ENCODE measurements around a stretch of chr11.

- PRO-cap = no peak
These were observed 12.2 kb upstream of the NAT10 start for GRCh38 chr11:34093101-34093809.

- PRO-cap = no peak
These were observed 55.2 kb downstream of the NAT10 start for GRCh38 chr11:34160576-34161178.

GRCh38 chr11:34186136-34186939 lies 80.9 kb downstream of the NAT10 start:
- PRO-cap = no peak

DNA sequence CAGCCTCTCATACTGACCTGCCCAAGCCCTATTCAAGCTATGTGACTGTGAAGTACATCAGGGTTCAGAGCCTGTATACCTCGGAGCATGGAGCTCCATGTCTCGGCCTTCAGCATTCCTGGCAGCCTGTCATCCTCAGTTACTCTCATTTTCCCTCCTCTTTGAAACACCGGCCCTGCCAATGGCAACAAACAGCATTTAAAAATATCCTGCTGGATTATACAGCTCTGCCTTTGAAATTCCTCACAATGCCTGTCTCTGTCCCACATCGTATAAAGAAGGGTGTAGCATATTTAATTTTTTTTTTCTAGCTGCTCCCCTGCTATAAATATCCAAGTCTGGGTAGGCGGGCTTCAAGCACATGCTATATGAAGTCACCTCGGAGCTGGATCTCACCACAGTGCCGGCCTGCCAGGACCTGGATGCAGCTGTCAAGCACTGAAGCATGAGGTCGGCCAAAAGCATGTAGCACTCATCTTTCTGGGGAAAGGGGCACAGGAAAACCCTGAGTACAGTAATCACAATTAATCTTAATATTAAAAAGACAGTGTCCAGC lies 11.8 kb downstream of the ABTB2 start:
- PRO-cap = no peak

DNA sequence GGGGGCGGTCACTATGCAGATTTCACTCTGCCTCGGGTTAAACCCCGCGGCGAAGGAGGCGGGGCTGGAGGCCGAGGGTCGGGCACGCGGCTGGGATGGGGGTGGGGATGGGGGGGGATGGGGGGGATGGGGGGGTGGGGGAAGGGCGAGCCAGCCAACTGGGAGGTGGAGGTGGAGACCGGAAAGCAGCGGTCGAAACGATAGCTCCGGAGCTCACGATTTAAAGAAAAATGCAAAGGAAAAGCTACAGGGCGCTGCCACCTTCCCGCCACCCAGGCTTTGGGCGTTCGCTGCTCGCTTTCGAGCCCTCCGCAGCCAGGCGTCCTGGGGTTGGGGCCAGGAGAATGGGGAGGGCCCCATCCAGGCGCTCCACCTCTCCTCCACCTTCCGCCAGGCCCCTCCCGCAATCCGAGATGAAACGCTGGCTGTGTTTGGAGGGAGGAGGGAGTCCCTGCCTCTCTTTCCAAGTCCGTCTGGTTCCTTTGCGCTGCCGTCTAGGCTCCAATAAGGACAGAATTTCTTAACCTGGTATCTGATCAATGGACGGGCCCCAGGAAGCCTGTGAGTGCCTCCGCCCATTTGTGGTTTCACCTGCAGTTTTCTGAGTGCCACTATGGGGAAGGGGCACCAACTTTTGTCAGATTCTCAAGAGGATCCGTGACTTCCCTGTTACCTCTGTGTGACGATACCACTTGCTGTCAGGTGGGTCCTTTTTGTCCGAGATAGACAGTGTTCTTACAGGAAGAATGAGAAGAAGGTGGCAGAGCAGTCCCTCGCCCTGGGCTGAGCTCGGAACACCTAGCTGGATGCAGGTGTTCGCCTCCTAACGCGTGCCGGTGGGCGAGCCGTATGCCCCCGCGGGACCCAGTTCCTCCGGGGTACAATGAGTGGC lies 561 bp upstream of the ABTB2 start:
- PRO-cap = no peak

DNA sequence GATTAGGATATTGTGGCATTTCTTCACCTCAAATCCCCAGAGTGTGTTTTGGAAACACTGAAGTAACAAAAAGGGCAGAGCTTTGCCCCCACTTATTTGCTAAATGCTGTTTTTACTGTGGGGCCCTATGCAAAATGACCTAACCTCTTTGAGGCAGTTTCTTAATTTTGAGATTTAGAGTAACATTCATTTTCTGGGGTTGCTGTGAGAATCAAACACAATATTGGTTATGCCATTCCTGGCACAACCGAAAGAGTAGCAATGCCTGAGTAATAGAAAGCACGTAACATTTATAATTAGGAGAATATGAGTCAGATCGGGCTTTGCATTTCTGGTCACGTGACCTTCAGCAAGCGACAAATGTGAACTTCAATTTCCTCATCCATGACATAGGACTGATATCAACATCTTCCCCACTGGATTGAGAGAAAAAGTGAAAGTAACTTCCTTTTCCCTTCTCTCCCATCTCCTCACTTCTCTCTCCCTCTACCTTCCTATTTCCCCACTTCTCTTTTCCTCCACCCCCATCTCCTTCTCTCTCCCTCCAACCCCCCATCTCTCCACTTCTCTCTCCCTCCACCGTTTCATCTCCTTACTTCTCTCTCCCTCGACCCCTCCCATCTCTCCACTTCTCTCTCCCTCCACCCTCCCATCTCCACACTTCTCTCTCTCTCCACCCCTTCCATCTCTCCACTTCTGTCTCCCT lies 33.7 kb upstream of the CAT start:
- PRO-cap = no peak

GRCh38 chr11:34495419-34496539 lies 17.8 kb downstream of the ELF5 start:
- PRO-cap = no peak

DNA sequence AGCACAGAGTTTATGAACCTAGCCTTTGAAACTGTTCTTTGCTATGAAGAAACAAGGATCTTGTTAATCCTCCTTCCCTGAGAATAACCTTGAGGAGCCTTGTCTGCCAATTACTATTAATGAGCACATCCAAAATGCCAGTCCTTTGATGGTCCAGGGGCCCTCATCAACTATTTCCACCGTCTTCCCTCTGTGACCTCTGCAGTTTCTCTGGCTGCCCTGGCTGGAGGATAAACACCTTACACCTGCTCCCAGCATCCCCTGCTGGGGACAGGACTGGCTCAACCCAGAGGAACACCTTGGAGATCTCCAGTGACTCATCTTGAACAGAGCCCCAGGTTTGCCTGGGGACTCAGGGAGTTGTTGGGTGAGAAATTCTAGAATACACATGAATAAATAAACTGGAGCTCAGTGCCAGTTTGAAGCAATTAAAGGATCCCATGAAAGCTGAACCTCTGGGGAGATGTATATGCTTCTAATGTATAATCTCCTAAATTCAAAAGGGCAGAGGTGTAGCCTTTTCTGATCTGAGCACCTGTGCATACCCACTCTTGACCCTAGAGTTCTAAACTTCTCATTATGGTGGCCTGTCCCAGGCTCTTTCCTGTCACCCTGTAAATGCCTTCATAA lies 24.1 kb upstream of the ELF5 start:
- PRO-cap = no peak

DNA sequence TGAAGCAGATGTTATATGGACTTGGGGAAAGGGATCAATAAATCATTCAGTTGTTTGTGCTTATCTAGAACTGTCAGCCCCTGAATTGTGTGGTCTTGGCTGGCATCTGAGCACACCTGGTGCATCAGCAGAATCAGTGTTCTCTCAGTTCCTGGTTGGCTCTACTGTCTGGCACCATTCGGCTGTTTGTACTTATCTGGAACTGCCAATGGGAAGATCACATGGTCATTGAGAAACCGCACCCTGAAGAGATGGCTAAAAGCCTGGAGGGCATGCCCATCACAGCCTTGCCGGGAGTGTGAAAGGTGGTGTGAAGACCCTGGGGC lies 37.1 kb upstream of the EHF start:
- PRO-cap = no peak

GRCh38 chr11:34599576-34599988 lies 21.3 kb upstream of the EHF start:
- PRO-cap = no peak

- PRO-cap = no peak
These were observed 17.4 kb upstream of the EHF start for GRCh38 chr11:34603361-34604085.

GRCh38 chr11:34639320-34639685 lies 18.4 kb downstream of the EHF start:
- PRO-cap = no peak

DNA sequence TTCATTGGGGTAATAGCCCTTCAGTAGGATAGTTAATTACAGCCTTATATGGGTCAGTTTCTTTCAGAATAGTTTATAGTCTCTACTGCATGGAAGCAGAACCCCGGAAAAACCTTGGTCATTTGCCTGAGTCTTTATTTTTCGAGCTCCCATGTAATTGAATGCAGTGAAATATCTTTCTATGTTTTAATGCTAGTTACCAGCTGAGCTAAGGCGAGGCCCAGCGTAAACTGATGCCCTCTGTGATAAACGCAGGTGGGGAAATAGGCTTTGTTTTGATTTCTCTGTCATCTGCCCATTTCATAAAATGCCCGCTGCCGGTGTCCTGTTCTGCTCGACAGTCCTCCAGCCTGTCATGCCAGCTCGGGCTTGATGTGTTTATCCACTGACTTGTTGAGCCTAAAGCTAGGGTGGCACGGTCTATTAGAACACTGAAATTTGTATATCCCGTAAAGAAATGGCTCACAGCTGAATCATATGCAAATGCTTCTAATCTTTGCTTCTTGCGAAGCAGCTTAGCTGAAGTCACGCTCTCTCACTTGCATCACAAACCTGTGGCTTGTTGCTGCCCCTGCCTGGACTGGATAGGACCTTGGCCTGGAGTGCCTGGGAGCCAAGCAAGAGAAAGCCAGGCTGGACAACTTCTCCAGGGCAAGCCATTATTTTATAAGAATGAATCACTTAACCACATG lies 32.9 kb downstream of the EHF start:
- PRO-cap = bidirectional peak, plus-strand start at position 602 of the sequence, minus-strand start at position 355 of the sequence

GRCh38 chr11:34659150-34659899 lies 38.4 kb downstream of the EHF start:
- PRO-cap = no peak

- PRO-cap = bidirectional peak, plus-strand start at chr11:34825983, minus-strand start at chr11:34825857
These were observed 90.7 kb downstream of the APIP start for GRCh38 chr11:34825217-34826233.

- PRO-cap = bidirectional peak, plus-strand start at chr11:35082833, minus-strand start at chr11:35082638
These were observed 56.6 kb upstream of the CD44 start for GRCh38 chr11:35082077-35083109.

- PRO-cap = no peak
These were observed 28.0 kb upstream of the CD44 start for GRCh38 chr11:35111054-35111318.

- PRO-cap = bidirectional peak, plus-strand start at chr11:35139776, minus-strand start at chr11:35139693
These were observed 567 bp downstream of the CD44 start for GRCh38 chr11:35139502-35139973.

- PRO-cap = no peak
These were observed 38.4 kb downstream of the CD44 start for GRCh38 chr11:35177299-35177878.

- PRO-cap = no peak
These were observed 42.4 kb downstream of the CD44 start for GRCh38 chr11:35181319-35181776.